Ascending aorta (tissue), 1 donor: ENCODE results near the genes MTMR10, EMC7 and SLC12A6.

- PRO-cap = no peak
These were observed 29.3 kb downstream of the MTMR10 start for GRCh38 chr15:30961797-30962867.

GRCh38 chr15:30990905-30991916 is at the start of gene MTMR10:
Gene MTMR10 (minus strand): TSS chr15:30991628.
- PRO-cap = bidirectional peak, plus-strand start at chr15:30991845, minus-strand start at chr15:30991628; bidirectional peak, plus-strand start at chr15:30991968, minus-strand start at chr15:30991895

GRCh38 chr15:31014212-31014684 is 22.8 kb upstream of the MTMR10 start:
- PRO-cap = no peak

DNA sequence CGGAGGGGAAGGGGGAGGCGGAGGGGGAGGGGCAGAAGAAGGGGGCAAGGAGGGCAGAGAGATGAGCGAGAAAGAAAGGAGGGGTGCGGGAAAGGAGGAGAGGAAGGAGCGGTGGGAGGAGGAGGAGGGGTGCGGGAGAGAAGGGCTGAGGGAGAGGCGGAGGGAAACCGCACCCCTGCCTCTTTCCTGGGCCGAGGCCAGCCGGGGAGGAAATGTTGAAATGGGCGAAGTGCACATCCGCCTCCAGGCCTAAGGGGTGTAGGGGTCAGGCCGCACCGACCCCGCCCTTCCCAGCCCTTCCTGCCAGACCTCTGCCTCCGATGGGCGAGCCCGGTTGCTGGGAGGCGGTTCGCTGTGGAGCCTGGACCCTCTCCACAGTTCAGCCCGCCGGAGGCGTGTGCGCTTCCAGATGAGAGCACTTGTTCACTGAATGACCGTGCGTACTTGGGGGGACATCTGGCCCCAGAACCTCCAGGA is 110.4 kb upstream of the KLF13 start:
- PRO-cap = no peak

- PRO-cap = no peak
These were observed 100.7 kb upstream of the KLF13 start for GRCh38 chr15:31225997-31226352.

- PRO-cap = no peak
These were observed 20.0 kb upstream of the KLF13 start for GRCh38 chr15:31306427-31307144.

DNA sequence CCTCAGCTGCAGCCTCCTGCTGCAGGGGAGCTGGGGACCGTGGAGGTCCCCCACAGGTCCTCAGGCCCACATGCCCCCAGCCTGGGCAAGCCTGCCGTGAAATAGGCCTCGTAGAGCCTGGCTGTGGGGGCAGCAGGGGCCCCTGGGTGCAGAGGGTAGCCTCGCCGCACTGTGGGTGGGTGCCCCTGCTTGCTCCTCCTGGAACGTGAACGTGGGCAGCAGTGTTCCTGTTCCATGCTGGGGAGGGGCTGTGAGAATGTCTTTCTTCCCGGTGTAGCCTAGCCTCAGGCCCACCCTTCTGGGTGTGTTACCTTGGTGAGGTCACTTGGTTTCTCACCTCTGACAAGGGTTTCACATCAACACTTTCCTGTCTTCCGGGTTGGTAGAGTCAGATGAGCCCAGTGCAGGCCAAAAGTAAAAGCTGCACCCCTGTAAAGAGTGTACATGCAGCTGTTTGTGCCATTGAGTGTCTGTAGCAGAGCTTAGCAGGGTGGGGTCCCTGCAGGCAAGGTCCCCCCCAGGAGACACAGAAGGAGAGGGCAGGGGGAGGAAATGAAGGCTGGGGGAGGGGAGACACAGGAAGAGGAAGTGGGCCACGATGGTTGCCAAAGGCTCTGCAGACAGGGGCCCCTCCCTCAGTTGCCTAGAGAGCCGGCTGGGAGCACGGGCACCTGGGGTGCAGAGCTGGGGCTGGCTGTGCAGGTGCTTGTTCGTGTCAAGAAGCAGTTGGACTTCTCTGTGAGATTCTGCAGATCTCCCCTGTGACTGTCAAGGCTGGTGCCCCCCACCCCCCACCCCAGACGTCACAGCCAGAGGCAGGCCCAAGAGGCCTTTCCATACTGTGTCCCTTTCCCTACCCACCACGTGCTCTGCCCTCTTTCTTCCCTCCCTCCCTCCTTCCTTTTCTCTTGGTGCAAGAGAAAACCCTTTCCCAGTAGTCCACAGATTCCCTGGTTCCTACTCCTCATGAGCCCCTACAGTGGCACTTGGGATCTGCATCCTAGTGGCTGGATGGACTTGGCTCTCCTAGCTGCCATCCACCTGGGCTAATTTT is 34.7 kb downstream of the KLF13 start:
- PRO-cap = no peak

DNA sequence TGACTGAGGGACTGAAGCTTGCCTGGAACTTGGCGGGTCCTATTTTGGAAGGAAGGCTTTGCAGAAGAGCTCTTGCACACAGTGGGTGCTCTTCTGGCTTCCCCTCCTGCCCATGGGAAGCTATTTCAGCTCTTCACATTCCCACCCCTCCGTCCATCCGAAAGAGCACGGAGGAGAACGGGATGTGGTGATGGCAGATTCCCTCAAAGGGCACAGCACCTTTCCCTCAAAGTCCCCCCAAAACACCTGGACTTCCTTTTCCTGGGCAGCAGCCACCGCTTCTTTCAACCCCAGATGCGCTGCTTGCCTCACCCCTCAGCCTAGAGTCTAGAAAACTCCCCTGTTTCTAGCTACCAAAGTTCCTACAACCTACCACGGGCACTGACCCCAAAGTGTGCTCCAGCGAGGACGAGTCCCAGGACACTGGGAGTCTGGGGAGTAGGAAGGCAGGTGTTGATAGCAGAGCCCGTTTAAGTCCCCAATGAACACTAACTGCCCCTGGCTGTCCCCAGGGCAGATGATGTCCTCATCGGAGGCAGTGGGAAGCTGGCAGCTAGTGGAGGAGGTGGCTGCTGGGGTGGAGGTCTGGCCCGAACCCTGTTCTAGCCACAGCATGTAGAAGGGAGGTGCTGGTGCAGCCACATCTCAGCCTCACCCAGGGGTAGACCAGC is 51.5 kb downstream of the KLF13 start:
- PRO-cap = no peak

DNA sequence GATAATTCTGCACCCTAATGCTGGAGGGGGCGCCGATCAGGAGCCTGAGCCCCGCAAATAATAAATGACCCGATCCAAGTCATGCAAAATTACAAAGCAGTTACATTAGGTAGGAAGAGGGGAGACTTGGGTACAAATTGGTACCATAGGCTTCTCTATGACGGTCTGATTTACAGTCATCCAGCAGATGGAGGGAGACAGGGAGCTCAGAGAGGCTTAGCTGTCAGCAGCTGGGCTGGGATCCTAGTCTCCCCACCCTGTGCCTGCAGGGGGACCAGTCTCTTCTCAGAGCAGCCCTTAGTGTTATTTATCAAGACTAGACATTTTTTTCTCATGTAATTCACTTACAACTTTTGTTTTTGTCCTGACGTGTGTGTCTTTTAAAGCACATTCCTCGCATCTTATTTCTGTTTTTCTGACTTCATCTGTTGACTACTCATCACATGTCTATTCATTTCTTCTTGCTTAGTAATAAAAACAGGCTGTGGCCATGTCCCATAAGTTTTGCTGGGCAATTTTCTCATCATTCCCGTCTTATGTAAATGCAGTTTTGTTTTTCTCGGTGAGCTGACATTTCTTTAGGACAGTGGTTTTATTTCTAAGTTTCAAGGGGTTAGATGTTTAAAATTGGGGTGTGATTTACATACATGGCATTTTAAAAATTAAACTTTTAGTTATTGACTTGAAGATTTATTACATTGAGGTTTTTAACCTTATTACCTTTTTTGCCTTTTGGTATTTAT is 116.1 kb downstream of the KLF13 start:
- PRO-cap = no peak

- PRO-cap = no peak
These were observed 146.3 kb downstream of the KLF13 start for GRCh38 chr15:31472774-31473539.

- PRO-cap = no peak
These were observed 163.4 kb downstream of the KLF13 start for GRCh38 chr15:31490010-31490465.

GRCh38 chr15:31527085-31527720 is 200.6 kb downstream of the KLF13 start:
- PRO-cap = no peak

- PRO-cap = no peak
These were observed 35.7 kb downstream of the SCG5 start for GRCh38 chr15:32677194-32677624.

GRCh38 chr15:32684275-32684739 is 33.5 kb upstream of the GREM1 start:
- PRO-cap = no peak

GRCh38 chr15:33153925-33154433 is 40.5 kb downstream of the FMN1 start:
- PRO-cap = no peak

GRCh38 chr15:33311587-33312115 is 884 bp downstream of the RYR3 start:
- PRO-cap = no peak

DNA sequence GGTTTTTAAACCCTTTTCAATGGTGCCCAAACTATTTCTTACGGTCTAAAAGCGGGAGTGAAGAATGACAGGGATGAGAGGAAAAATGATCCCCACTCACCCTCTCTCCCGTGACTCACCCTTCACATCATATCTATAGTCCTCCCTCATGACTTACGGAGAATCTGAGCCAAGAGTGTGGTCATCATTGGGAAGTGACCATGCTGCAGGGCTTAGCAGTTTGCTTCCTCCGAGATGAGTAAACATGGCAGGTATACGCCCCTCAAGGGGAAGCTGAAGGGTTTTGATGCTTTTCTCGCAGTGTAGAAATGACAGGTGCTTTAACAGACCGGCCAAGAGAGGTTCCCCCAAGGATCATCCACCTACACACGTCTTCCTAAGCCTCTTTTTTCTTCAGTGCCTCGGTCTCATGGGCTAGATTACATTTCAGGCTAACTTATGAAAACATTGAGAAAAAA is 274.1 kb downstream of the RYR3 start:
- PRO-cap = no peak

- PRO-cap = no peak
These were observed 605 bp upstream of the AVEN start for GRCh38 chr15:34039492-34040125.

GRCh38 chr15:34101233-34101973 is at the start of gene EMC7:
Gene EMC7 (minus strand): TSS chr15:34101862.
- PRO-cap = bidirectional peak, plus-strand start at chr15:34102040, minus-strand start at chr15:34101910

DNA sequence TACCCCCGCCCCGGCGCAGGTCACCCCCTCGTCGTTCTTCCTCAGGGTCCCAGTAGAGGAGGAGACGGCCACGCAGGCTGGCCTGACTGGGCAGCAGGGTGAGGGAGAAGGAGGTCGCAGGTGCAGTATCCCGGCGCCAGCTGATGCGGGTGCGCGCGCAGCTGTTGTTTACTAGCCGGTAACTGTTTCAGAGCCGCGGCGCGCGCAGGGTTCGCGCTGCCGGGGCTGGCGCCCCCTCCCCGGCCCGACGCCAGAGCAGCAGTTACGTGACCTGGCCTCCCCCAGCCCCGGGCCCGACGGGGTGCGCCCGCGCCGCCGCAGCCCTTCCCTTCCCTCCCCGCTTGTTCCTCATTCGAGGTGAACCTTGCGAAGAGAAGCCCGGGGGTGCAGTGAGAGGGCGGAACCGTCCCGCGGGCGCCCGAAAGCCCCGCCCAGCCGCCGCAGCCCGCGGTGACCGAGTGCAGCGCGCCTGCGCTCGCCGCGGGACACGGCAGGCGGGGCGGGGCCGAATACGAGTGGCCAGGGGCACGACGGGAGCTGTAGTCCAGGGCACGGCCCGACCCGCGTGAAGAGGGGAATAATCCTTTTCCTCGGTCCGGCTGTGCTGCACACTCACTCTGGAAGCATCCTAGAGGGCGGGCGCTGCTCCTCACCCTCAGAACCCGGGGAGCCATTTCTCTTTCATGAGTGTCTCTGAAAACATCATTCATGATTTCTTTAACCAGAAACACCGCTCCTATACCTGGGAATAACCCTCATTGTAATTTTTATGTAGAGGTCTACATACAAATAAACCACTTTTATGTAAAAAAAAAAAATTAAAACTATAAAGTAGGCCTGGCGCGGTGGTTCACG is at the start of gene SLC12A6:
SLC12A6 (minus strand) TSS at position 184 of the 855 bp plus-strand sequence.
- PRO-cap = unidirectional peak, minus-strand start at position 142 of the sequence; unidirectional peak, minus-strand start at position 184 of the sequence; unidirectional peak, minus-strand start at position 343 of the sequence; unidirectional peak, minus-strand start at position 460 of the sequence